ENCODE results near the genes PYGM and MEN1.

DNA sequence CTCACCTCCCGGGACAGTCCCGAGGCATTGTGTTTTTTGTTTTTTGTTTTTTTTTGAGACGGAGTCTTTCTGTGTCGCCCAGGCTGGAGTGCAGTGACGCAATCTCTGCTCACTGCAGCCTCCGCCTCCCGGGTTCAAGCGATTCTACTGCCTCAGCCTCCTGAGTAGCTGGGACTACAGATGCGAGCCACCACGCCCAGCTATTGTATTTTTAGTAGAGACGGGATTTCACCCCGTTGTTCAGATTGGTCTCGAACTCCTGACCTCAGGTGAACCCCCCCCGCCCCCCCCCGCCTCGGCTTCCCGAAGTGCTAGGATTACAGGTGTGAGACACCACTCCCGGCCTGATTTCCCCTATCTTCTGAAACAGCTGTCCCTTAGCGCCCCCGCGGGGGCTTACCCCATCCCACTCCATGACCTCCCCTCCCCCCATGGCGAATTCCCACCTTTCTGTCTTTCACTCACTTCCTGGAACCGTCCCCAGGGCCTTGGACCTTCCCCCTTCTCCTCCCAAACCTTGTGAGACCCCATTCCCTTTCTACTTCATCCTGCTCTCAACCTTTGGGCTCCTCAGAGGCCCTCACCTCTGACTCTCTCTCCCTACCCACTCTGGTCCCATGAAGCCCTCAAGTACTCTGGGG is 763 bp downstream of the PRDX5 start:
- RRBS, result 7% methylated on average over 1 of the region's 23 CpGs

DNA sequence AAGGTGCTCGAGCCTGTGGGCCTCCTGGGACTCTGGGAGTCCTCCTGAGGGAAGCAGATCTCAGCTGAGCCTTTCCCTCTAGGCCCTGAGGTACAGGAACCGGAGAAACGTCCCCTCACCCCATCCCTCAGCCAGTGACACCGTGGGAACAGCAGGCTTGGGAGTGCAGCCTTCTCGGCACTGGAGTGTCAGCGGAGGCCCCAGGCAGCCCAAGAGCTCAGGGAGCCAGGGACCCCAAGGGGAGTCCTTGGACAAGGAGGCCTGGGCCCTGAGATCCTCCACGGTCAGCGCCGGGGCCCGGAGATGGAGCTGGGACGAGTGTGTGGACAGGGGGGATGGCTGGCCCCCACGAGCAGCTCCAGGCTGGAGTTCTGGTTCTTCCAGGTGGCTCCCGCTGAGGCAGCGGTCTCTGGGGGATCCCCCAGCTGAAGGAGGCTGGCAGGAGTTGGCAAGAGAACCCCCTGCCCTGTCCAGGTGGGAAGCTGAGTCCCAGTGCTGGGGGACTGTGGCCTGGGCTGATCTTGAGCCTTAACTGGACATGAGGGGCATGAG is 1.9 kb upstream of the RPS6KA4 start:
- RRBS, result no CpG with 5 or more reads among the region's 14 CpGs

- RRBS, result no CpG with 5 or more reads among the region's 19 CpGs
These were observed 89.1 kb downstream of the RPS6KA4 start for GRCh38 chr11:64447739-64448717.

DNA sequence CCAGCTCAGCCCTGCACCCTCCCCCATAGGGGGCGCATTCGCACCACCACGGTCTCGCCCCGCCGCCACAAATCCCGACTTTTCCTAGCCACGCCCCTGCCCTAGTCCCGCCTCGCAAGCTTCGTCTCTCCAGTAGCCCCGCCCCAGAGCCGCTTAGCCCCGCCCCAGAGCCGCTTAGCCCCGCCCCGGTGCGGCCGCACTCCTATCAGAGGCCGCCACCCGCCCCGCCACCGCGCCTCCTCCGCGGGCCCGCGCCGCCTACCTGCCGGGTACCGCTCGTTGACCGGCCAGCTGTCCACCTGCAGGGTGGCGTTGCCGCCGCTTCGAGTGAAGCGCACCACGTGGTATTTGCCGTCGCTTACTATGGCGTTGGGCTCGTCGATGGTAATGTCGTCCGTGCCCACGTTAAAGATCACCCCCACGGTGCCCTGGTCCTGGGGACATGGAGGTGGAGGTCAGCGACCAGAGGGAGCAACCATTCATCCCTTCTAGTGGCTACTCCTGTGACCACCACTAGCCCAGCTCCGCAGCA is 39.2 kb downstream of the SLC22A12 start:
- RRBS, result 81% methylated on average over 12 of the region's 50 CpGs

GRCh38 chr11:64725896-64726824 is 3.2 kb upstream of the NRXN2 start:
- RRBS, result 39% methylated on average over 1 of the region's 12 CpGs

GRCh38 chr11:64742711-64743736 is 918 bp downstream of the RASGRP2 start:
- RRBS, result 2% methylated on average over 30 of the region's 81 CpGs

DNA sequence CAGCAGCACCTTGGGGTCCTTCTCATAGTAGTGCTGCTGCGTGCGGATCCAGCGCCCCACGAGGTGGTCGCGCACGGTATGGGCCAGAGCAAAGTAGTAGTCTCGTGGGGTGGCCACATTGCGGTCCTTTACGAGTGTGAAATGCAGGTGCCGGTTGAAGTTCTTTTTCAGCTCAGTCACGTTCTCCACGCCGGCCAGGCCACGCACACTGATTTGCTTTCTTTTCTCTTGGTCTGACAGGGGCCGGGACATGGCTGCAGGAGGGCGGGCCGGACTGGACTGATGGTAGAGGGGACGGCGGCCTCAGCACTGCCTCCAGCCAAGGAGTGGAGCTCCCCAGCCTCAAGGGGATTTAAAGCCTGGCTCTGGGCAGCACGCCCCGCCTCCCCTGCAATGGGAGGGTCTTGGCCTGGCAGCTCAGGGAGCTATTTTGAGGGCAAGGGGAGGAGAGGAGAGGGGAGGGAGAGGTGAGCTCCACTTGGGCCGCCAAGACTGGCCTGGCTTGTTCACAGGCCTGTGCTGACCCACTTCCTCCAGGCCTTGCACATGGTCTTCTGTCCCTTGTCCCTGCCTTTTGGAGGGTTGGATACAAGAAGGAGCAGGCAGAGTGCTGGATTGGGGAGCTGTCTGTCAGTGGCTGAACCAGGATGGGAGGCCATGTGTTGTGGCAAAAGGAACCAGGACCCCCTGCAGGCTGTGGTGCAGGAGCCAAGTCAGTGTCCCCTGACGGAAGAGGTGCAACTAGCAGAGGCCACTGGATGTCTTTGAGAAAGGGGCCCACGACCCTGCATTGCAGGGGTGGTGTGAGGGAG is at the start of gene PYGM:
PYGM (minus strand) TSS at position 328 of the 812 bp plus-strand sequence.
- RRBS, result 75% methylated on average over 1 of the region's 25 CpGs

DNA sequence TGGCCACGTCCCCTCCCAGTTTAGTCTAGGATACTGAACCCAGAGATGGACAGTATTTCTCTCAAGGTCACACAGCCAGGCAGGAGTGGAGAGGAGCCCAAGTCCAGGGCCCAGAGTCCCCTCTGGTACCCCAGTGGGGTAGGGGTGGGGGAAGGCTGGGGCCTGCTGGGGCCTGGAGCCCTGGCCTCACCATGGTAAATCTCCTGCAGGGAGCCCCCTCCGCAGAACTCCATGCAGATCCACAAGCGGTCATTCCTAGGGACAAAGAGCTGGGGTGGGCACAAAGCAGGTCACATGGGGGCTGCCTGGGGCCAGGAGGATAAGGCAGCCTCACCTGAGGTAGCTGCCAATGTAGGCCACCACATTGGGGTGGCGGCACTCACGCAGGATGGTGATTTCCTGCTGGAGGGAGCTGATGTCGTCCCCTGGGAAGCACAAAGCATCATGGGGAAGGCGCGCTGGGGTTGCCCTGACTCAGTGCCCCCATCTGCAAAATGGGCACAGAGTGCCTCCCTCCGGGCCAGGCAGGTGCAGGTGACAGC is 714 bp downstream of the MAP4K2 start:
- RRBS, result no CpG with 5 or more reads among the region's 9 CpGs

DNA sequence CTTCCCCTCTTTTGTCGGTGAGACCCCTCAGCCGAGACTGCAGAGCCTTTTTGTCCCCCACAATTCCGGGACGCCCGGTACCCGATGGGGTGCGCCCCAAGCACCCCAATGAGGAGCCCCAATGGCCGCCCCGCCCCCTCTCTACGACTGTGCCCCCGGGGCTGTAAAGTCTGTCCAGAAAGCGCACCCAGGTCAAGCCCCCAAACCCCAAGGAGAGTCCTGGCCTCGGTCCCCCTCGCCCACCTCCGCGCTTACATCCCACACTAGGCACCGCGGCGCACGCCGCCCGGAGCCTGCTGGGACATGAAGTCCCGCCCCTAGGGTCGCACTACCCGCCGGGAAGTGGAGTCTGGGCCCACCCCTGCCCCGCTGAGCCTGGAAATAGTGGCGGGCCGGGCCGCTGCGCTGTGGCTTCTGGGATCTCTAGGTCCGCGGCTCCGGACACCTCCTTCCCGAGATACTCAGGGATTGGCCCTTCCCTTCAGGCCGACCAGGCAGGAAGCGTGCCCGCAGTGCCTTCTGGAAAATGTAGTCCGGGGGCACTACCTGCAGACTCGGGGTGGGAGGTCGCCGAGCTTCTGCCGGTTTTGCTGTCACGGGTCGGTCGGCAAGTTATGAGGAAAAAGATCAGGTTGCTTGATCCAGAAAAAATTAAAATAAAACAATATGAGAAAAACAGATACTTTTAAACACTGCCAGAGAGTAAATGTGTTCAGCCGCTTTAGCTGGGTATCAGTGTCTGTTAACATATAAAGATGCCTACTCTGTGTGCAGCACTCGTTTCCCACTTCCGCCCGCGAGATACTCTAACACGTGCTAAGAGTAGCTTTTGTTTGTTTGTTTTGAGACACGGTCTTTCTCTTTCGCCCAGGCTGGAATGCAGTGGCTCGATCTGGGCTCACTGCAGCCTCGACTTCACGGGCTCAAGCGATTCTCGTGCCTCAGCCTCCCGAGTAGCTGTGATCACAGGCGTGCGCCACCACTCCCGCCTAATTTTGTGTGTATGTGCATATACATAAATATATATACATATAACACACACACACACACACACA is at the start of gene MEN1:
MEN1 (minus strand) TSS at position 281 of the 1,055 bp plus-strand sequence.
- RRBS, result 3% methylated on average over 36 of the region's 63 CpGs

- RRBS, result no CpG with 5 or more reads among the region's 19 CpGs
These were observed 2.7 kb upstream of the CDC42BPG start for GRCh38 chr11:64846843-64847800.

- RRBS, result no CpG with 5 or more reads among the region's 17 CpGs
These were observed 6.4 kb upstream of the CDC42BPG start for GRCh38 chr11:64850571-64851513.

DNA sequence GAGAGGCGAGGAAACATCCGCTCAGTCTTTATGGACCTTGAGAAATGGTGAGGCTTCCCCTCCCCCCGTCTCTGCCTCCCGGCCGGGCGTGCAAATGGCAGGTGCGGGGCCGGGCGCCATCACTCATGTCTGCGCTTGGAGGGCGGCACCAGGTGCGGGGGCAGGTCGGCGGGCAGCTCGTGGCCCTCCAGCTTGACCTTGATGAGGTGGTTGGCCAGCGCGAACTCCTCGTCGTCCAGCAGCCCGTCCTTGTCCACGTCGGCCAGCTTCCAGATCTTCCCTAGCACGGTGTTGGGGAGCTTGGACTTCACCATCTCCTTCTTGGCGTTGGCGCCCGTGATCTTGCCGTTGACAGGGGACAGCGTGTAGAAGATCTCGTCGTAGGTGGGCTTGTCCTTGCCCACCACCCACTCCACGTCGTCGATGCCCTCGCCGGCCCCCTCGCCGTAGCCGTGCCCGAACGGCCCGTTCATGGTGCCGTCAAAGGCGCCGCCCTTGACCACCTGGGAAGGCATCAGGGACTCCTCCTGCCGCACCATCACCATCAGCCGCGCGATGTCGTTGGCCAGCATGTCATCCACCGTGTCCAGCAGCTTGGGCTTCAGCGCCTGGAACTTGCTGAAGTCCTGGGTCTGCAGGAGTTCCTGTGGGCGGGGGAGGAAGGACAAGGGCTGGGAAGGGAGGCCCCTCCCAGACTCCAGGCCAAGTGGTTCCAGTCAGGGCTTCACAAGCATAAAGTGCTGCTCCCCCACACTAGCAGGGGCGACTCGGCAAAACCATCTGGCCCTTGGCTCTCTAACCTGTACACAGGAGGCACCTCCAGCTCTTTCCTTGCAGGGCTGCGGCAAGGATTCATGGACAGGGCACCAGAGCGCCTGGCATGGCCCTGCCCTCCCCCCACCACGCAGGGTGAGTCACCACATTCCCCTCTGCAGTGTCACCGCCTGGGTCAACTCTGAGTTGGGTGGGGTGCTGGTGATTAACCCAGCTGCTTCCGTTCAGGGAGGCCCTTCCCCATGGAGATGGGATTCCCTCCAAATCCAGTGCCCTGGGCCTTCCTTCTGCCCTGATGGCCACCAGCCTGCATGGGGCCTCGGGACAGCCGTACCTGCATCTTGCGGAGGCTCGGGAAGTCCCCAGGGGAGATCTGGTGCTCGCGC is 10.1 kb upstream of the CDC42BPG start:
- RRBS, result no CpG with 5 or more reads among the region's 65 CpGs

GRCh38 chr11:64875725-64875893 is 2.8 kb downstream of the EHD1 start:
- RRBS, result no CpG with 5 or more reads among the region's 4 CpGs

- RRBS, result no CpG with 5 or more reads among the region's 11 CpGs
These were observed 1.3 kb upstream of the EHD1 start for GRCh38 chr11:64879584-64880212.

GRCh38 chr11:64890939-64892106 is 12.9 kb upstream of the EHD1 start:
- RRBS, result 94% methylated on average over 5 of the region's 33 CpGs

DNA sequence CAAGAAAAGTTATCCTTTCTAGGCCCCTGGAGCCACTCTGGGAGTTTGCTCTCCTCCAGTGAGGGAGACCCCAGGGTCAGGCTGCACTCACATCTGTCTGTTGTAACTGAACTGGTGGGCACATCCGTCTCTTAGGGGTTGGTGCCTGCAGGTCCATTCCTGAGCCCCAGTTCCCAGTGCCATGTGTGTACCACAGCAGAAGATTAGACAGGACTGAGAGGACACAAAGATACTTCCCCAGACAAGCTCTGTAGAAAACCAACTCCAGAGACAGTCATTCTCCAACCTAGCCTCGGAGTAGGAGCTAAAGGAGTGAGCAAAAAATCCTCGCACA is 3.2 kb upstream of the ATG2A start:
- RRBS, result no CpG with 5 or more reads among the region's 3 CpGs

GRCh38 chr11:64971681-64971895 is 320 bp downstream of the MAJIN start:
- RRBS, result 15% methylated on average over 12 of the region's 16 CpGs

- RRBS, result no CpG with 5 or more reads among the region's 16 CpGs
These were observed 3.4 kb downstream of the SAC3D1 start for GRCh38 chr11:65044404-65044789.

GRCh38 chr11:65048230-65048584 is 7.2 kb downstream of the SAC3D1 start:
- RRBS, result no CpG with 5 or more reads among the region's 15 CpGs

DNA sequence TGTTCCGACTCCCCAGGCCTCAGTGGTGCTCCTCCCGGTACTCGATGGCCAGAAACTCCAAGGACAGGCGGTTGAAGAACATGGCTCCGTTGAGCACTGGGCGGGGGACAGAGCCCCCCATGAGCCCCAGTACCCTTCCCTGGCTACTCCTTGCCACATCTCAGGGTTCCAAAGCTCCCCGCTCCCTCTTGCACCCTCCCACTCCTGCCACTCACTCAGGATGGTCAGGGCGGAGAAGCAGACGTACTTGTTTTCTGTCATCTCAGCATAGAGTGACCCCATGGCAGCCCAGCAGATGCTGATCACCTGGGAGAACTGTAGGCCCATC is 510 bp downstream of the TMEM262 start:
- RRBS, result no CpG with 5 or more reads among the region's 9 CpGs

Measured in mononuclear cell (primary cell).